Neuron (in vitro differentiated cells): ENCODE measurements around a stretch of chr13.

DNA sequence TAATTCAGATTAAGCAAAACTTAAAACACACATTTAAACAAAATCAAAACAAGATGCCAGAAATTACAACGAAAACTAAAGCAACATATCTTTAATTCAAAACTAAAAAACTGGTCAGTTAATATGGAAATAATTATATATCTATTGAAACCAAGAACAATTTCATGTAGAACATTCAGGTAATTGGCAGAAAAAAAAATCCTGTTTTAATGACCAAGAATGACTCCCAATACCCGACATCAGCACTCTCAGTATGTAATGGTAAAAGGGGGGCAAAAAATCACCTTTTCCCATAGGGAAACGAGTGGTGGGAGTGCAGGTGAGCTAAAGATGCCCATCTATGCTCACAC is 24.8 kb downstream of the ANKRD10 start:
- PRO-cap, result no peak

DNA sequence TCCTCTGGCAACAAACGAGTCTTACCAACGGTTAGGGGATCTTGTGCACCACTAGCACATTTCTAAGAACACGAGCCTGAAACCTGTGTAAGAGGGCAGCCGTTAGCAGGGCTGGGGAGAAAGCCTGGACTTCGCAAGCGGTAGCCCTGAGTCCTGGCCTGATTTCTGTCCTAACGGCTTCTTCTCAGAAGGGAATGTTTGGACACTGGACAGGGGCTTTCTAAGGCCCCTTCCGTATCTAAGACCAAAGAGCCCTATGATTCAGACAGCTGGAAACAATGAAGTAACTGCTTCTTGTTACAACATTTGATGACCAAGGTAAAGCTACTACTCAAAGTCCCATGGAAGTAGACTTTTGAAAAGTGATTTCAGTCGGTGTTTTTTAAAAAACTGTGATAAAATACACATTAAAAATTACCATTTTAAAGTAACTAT is 2.2 kb downstream of the ANKRD10 start:
- PRO-cap, result no peak

DNA sequence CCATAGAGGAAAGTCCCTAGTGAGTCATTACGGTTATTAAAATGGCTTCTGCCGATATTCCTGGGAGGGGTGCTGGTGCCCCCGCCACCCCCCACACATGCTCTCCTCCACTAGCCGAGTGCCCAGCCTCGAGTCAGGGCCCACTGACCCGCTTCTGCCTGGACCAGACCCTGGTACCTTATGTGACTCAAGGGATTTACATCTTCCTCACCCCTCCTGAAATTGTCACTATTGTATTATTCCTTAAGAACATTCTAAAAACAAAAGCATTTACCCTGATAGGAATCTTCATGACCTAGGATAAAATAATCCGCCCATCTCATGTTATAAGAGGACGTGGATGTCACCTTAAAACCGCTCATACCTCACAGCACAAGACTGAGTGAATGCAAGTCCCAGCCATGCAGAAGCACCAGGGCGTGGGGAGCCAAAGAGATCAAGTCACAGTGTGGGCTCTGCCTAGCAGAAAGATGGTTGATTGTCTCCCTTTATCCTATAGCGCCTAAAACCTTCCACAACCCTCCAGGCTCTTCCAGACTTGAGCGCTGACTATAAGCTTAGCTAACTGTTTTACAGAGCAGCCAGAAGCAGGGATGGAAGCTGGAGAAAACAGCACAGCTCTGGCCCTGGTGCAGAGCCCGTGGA is 6.7 kb upstream of the ANKRD10 start:
- PRO-cap, result no peak

DNA sequence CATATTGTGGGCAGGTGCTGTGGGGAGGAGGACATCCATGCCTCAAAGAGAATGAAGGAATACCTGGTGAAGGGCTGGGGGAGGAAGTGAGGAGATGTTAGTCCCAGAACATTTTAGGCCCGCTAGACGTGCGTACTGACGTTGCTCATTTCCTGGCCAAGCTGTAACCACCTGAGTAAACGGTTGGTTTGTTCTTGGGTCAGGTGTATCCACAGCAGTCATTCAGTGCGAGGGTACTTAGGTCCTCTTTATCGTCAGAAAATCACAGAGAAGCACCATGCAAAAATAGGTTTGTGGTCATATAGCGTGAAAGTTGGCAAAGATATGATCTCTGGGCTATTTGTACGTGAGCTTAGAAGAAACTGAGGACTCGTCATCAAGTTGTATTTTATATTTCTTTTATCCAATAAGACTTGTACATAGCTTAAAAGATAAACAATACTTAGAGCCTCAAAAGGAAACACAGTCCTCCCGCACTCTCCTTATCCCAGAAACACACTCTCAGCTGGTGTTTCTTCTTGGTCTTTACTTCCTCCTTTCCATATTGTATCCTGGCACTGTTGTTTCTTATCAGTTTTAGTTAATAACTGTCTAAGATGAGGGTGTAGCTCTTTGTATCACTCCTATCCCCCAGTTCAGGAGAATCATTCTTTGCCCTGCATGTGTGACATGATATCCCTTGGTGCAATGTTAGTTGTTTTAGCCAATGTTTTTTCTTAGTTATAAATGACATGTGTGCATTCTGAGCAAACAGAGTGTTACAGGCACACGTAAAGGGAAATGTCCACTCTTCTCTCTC is 52.0 kb downstream of the ARHGEF7 start:
- PRO-cap, result no peak

DNA sequence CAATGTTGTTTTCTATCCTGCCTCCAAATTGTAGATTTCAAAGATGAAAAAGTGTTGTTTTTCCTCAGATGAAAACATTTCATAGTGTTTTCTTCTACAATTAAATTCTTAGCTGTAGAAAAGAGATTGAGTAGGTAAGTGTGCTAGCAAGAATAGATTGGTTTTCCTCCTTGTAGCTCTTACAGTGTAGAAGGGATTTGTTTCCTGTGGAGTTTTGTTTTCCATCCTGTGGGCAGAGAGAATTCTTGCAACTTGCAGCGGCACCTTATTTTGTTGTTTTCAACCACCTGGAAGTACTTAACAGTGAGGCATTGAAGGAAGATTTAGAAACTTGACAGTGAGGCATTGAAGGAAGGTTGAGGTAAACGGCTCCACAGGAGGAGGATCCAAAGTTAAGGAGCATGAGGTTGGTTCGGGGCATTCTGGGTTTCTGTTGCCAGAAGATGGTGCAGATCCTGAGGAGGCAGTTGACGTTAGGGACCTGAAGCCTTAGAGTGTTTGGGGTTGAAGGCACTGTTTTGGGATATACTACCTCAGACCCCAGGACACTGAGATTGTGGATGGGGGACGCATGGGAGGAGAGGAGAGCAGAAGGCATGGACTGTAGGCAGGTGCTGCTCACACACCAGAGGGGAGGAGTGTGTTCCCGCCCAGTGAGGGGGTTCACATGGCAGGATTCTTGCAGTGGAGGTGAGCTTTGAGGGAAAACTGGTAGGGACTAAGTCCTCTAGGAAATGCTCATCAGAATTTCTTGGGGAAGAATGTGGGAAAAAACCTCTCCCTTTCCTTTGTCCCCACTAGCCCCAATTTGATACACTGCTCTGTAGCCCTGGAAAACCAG is 89.1 kb upstream of the TEX29 start:
- PRO-cap, result no peak

DNA sequence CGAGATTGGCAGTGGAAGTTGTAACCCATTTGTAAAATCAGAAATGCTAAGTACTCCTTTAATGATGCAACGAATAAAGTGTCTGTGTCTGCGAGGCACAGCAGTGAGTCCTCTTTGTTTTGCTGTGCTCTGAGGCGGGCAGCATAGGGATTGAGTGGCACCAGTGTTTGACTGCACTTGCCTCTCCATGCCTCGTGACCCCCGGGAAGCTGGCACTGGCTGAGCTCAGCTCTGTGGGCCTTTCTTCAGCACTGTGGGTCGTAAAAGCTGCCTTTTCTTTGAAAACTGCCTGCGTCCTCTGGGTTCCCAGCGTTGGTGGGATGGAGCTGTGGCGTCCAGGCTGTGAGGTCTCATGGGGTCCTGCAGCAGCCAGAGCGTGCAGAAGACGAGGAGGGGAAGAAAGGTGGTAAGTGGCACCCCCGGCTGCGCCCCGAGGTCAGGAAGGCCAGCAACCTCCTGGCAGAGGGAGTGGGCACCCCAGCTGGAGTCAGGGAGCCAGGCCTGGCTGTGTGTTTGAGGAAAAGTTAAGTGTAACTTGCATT is 79.4 kb upstream of the TEX29 start:
- PRO-cap, result no peak

DNA sequence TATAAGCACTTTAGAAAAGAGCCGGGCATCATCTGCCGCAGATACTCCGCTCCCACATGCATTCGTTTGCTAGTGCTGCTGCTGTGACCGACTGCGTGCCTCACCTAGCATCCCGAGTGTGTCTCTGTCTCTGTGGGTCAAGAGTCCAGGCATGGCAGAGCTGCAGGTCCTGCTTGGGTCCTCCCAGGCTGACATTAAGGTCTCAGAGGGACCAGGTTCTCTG is 7.9 kb upstream of the TEX29 start:
- PRO-cap, result no peak

- PRO-cap, result no peak
Measured at GRCh38 chr13:111450708-111451448, 130.4 kb downstream of the TEX29 start.

GRCh38 chr13:111893639-111893975 is 173.3 kb upstream of the SOX1 start:
- PRO-cap, result no peak

DNA sequence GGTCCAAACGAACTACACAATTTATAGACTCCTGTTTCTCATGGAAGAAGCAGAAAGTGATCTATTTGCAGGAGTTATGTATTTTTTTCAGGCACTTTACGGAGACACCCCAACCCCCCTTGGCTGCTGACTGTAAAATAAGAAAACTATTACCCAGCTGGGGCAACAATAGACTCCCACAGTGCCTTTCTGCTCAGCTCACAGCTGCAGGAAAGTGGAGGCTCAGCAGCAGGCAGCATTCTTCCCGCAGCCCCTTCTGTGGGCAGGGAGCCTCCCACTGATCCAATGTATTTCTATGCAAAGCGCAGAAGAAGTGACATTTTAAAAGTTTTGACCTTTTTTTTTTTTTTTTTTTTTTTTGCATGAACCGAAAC is 95.0 kb downstream of the SOX1 start:
- PRO-cap, result no peak

- PRO-cap, result no peak
Measured at GRCh38 chr13:112734030-112734805, 44.4 kb downstream of the ATP11A start.

DNA sequence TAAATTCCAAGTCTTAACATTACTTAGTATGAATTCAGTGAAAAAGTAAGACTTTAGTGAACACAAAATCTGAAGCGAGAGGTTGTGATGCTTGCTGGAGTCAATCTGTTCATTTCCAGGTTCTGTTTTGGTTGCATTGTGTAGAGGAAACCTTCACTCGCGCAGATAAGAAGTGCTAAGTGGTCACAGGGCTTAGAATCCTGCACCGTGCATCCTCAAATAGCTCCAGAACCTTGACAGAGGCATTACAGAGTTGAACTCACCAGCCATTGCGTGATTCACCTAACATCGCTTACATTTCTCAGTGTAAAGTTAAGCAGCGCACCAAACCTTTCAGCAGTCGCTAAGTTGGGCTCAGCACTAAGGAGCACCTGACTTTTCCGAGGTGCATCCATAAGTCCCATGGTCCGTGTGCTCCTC is 45.7 kb downstream of the ATP11A start:
- PRO-cap, result no peak

- PRO-cap, result no peak
Measured at GRCh38 chr13:112771436-112771955, 81.7 kb downstream of the ATP11A start.

DNA sequence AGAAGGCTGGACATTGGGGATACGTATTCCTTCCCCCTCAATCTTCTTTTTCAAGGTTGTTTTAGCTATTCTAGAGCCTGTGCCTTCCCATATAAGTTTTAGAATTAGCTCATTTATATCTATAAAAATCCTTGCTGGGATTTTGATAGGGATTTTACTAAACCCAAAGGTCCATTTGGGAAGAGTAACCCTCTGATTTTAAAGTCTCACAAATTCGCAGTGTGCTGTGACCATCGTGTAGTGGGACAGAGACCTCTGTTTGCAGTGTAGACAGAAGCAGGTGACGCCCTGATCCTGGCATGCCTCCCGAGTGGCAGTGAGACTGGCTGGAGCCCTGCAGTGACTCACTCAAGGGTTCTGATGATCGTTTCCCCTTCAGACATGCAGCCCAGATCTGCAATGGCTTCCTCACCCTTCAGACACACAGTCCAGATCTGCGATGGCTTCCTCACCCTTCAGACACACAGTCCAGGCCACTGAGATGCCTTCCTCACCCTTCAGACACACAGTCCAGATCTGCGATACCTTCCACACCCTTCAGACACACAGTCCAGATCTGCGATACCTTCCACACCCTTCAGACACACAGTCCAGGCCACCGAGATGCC is 125.0 kb downstream of the ATP11A start:
- PRO-cap, result no peak

DNA sequence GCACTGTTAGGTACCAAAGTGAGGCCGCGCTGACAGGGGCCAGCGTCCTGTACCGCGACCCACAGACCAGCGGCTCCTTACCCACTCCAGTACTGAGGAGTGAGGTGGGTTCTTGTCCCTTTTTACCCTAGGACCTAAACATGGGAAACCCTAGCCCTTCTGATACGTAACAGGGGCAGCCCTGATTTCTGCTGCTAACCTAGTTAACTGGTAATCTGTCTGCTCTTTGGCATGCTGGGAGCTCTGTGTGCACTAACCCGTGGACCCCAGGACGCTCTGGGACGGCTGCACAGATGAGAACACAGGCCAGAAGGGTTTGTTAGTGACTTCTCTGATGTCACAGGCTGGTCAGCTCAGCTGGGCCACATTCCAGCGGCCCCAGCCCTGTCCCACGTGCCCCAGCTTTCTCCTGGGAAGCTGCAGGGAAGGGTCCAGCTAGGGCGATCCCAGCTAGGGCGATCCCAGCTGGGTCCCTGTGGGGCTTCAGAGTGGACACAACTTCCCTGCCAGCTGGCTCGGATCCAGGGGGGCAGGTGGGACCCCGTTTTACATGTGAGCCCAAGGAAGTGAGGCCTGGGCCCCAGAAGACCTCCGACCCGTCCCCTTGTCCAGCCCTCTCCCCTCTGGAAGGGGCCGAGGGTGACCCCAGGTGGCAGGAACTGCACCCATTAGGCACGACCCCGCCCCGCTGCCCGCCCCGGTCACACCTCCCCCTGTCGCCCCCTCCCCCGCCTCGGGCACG is 75.5 kb upstream of the MCF2L start:
- PRO-cap, result bidirectional peak, plus-strand start at position 432 of the sequence, minus-strand start at position 278 of the sequence

- PRO-cap, result no peak
Measured at GRCh38 chr13:113090086-113090448, 15.5 kb upstream of the F7 start.

DNA sequence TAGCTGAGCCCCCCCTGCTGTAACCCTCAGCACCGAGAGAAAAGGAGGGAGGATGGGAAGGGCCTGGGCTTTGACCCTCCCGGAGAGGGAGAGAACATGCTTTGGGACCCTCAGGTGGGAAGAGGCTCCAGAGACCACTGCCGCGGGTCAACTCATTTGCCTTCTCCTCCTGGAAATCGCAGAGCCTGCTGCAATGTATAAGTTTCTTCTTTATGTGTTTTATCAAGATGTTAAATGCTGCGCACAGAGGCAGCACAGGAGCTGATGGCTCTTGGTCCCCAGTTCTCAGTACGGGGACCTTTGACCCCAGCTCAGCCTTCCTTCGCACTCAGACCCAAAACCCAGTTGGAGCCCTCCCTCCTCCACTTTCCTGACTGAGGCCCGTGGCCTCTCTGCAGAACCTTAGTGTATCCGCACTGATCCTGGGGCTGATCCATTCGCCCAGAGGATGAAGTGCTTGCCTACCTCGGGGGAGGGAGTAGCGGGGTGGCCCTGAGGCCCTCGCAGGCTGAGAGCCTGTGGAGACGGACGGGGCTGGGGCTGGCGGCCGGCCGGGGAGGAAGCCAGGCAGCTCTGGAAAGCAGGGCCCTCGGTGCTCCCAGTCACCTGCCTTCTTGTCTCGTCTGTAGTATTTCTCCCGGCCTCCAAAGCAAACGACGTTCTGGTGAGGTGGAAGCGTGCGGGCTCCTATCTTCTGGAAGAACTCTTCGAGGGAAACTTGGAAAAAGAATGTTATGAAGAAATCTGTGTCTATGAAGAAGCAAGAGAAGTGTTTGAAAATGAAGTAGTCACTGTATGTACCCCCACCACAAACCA is 1.1 kb downstream of the PROZ start:
- PRO-cap, result no peak

GRCh38 chr13:113176176-113176748 is 17.8 kb downstream of the PROZ start:
- PRO-cap, result no peak

DNA sequence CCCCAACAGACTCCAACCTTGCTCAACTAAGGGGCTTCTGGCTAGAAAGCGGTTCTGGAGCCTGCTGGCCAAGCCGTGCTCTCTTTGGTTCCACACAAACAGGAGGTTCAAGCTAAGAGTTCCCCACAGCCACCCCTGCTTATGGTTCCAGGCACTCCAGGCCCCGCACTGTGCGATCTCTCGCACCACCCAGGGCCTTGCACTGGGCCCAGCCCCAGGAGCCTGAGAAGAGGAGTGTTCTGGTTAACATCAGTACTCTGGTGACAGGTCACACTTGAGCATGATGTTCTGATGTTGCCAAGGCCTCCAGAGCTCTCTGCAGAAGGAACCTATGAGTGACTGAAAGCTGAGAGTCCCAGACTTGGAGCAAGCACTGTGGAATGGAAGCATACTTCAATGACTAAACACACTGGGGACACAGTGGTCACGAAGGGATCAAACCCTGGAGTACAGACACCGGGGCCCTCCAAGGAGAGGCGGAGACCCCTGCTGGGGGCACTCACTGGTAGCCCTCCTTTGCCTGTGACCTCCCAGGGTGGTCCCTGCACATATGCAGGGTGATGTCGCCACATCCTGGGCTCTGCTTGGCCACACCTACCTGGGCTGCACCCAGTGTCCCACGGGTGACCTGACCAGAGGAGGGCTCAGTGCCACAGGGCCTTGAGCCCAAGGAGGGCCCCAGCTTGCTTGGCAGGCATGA is 4.3 kb downstream of the PCID2 start:
- PRO-cap, result no peak

GRCh38 chr13:113229160-113229676 is 19.8 kb downstream of the CUL4A start:
- PRO-cap, result no peak